Fibroblast of the aortic adventitia (primary cell): ENCODE results near the genes CHGA and UNC79.

DNA sequence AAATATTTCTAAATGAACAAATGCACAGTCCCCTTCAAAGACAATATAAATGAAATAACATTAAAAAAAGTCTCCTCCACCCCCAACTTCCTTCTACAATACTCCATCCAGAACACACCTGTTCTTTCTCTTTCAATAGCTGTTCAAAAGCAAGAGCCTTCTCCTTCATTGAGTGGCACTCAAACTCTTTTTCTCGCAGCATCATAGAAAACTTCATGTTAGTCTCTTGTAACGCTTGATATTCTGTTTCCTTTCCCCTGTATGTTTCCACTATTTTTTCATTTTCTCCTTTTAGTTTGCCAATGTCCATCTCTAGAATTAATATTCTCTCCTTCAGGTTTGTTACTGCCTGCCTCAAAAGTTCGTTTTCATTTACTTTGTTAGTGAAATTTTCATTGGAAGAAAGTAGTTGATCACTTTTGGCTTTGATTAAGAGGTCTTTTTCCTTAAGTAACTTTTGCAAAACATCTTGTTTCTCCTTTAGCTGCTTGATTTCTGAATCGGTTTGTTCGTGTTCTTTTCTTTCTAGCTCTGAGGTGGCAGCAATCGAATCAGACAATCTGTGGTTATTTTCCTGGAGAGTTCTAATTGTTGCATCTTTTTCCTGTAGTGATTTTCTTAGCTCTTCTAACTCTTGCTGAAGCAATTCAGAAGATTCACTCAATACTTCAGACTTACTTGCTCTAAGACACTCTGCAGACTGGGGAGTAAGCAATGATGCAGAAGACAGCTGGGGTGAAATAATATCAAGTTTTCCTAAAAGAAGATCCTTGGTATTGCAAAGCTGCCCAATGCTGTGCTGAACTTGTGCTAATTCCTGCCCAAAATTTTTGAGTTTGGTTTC lies 36.3 kb downstream of the TRIP11 start:
- CAGE, long polyA plus RNA = no peak

GRCh38 chr14:92490142-92490907 lies 23.3 kb upstream of the RIN3 start:
- CAGE, long polyA plus RNA = no peak

DNA sequence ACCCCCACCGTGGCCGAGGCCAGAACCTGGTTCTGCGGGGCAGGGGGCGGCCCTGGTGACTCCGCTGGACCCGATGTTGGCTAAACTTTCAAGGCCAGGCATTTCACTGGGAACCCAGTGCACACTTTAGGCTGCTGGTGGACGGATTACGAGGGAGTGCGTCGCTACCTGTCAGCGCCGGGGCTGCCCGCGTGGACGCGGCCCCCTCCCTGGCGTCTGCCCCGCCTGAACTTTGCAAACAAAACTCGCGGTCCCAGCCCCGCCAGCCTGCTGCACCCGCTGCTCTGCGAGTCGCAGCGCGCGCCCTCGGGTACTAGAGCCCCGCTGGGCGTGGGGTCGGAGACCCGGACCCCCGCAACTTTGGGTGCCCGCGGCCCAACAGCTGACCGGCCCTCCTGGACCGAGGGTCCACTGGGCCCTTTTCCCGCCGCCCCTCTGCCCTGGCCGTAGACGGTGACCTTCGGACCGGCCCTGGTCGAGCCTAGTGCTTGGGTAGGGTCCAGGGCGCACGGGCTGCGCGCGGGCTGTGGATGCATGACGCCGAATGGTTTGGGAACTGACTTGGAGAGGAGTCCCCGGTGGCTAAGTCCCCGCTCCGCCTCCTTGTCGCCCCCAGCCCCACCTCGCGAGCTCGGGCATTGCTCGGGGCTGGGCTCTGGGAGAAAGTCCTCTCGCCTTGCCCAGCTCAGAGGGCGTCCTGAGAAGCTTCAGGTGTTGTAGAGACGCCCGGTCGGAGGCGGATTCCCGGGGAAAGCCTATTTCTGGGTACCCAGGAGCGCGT lies 714 bp downstream of the RIN3 start:
- CAGE, long polyA plus RNA = no peak

DNA sequence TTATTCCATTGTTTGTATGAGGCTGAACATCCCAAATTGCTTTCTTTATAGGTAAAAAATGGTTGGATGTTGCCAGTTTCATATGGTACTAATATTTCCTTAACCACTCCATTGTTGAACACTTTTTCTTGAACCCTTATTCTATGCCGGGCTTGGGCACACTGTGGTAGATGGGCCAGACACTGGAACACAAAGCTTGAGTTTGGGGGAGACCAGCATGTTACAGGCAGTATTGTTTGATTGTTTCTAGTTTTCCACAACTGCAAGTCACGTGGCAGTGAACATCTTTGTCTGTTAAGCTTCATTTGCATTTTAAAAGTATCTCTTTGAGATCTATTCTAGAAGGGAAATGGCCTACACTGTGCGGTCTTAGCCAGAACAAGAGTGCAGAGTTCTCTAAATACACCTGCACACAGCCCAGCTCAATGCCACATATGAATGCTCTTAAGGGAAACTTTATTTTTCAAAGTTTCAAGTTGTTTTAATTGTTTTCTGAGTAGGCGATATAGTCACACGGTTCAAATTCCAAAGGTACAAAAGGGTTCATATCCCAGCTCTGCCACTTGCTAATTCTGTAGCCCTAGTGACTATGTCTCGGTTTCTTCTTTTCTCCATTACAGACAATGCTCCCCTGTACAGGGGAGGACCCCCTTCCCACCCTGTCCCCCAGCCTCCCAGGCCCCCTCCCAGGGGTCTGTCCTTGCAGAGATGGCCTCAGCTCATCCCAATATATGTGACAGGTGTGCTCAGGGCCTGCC lies 24.9 kb downstream of the RIN3 start:
- CAGE, long polyA plus RNA = no peak

DNA sequence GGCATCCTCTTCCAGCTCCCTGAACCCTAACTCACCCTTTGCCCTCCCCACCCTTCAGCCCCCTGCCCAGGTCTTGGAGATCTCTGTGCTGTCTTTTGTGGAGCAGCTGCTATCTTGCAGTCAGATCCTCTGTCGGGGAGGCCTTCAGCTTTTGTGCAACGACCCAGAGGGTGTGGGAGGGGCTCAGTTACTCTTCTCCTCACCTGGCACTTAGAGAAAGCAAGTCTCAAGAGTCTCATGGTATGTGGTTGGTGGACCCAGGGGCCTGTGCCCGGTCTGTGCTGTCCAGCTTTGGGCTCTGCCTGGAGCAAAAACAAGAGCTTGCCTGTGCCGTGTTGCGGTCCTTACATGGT lies 89.7 kb downstream of the RIN3 start:
- CAGE, long polyA plus RNA = no peak

DNA sequence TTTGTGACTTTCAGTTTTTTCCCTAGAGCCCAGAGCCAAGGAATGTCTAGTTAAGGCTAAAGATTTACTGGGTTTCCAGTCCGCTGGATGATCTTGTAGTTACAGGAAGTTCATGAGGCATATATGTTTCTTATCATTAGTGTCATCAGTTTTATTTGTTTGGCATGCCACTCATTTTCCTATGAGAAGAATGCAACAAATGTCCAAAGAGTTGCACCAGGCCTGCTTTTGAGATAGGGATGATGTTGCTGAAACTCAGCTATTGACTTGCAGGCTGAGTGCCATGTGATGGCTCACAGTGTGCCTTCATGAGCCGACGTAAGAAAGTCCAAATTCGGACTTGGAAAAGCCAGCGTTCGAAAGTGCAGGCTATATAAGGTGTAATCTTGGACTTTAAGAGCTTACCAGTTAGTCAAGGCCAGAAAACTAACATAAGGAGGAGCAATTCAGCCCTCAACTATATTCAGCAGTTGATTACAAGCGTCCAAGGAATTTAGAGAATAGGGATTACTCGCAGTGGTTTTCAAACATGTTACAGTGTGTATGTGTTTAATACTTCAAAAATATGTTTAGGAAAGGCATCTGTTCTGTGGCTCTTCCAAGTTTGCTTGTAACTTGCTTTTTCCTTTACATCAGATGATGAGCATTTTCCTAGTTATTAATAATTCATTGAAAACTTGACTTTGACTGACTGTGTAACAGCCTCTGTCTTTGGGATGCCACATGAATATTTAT lies 101.3 kb downstream of the LGMN start:
- CAGE, long polyA plus RNA = no peak

- CAGE, long polyA plus RNA = no peak
Measured at GRCh38 chr14:92652898-92653041, 95.7 kb downstream of the LGMN start.

DNA sequence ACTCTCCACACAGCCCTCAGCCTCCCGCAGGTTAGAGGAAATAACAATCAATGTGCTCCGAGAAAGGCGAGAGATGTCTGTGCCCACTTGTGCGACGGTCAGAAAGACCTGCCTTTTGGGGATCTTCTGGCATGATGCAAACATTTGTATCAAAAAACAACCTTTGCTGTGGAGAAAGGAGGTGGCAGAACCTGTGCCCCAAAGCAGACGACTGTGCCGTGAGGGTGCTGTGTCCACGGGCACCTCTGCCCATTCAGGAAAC lies 41.8 kb downstream of the LGMN start:
- CAGE, long polyA plus RNA = no peak

DNA sequence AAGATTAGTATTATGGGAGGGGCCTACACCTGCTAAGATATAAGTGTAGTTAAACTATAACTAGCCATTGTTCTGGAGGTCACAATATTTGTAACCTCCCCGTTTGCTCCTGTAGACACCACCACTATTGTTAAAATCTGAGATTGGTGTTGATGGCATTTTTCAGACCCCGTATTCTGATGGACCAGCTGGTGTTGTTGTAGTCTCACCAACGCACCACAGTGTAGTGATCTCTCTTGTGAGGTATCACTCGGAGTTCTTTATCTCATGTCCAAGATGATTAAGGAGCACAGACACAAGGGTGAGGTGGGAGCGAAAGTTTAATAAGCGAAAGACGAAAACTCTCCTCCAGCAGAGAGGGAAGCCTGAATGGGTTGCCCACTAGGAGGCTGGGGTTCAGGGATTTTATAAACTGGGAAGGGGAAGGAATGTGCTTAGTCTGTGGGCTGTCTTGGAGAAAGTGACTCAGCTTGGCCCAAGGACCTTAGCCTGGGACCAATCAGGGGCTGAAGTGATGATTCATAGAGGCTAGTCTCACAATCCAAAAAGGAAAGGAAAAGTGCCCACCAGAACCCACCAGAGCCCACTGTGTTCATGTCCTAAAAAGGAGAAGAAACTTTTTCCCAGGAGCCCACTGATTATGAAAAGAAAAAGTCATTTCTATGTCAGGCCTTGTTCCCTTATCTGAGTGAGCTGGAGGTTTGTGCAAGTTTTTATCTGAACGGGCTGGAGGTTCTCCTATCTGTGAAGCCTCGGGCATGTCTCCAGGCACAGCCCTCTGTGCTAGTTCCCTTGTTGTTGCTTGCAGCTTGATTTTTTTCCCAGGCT lies 8.5 kb upstream of the GOLGA5 start:
- CAGE, long polyA plus RNA = no peak

DNA sequence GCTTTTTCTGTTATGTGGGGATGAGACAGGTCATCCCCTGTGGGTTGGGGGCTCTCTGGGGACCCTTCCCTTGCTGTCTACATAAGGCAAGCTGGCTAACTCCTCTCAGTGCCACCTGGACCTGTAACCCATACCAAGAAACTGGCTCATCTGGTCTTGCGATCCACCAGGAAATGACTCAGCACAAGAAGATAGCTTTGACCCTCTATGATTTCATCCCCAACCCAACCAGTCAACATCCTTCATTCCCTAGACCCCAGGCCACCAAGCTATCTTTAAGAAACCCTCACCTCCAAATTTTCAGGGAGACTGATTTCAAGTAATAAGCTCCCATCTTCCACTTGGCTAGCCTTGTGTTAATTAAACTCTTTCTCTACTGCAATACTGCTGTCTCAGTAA lies 7.9 kb upstream of the GOLGA5 start:
- CAGE, long polyA plus RNA = no peak

DNA sequence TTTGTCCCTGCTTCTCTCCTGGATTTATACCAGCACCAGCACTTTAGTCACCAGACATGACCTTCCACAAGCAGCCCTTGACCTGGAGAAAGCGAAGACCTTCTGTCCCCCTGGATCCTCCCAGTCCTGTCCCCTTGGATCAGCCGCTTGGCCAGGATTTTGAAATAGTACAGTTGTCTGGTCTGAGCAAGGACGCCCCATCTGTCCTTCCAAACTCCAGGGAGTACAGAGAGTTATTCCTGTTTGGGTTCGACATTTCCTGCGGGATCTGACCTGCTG lies 45.1 kb upstream of the CHGA start:
- CAGE, long polyA plus RNA = no peak

GRCh38 chr14:92922796-92923832 lies at the start of gene CHGA:
Gene CHGA (plus strand): TSS chr14:92923150.
- CAGE, long polyA plus RNA = no peak

- CAGE, long polyA plus RNA = no peak
Measured at GRCh38 chr14:93008282-93008773, 85.4 kb downstream of the CHGA start.

DNA sequence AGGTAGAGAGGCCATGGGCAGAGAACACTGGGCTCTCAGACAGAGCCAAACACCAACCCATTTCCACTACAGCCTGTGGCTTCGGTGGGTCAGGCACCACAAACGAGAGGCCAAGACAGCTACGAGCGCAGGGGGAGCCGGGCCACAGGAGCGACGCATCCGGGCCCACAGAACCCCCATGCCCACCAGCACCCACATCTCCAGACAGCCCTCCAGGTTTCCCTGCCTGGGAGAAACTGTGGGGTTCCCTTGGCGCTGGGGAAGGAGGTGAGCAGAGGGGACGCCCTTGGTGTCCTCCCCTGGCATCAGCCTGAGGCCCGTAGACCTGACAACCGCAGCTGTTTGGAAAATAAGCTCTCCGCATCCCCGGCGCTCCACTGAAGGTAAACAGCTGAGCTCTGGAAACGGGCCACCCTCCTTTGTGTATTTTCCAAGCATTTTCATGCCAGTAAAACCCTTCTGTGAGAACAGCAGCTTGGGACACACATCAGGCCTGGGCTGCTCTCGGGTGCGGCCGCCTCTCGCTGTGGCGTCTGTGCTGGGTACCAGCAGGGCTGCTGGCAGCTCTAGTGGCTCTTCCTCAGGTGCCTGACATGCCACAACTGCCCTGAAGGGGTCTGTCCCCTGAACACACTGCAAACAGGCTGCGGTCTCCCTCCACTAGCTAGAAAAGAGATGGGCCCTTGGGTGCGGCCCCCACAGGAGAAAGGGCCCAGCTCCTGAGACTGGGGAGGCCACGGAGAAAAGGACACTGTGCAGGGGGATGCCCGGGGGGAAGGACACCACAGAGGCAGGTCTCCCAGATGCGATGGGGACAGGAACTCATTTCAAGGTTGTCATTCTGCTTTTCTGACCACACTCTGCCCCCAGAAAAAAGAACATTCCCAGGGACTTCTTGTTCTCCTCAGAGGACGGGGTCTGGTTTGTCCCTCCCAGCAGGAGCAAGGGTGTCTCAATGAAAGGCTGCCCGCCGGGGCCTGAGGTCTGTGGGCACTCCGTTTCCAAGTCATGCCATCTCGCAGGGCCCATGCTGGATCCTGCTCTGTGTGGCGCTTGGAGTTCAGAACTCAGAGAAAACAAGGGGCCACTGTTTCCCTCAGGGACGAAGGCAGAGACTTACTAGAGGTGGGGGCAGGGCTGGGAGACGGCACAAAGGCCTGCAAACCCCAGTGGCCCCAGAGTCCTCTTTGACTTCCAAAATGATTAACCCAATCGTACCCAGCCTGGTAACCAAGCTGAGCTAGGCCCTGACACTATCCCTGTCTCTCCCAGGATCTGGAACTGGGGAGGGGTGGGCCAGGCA lies 96.2 kb downstream of the ITPK1 start:
- CAGE, long polyA plus RNA = no peak

DNA sequence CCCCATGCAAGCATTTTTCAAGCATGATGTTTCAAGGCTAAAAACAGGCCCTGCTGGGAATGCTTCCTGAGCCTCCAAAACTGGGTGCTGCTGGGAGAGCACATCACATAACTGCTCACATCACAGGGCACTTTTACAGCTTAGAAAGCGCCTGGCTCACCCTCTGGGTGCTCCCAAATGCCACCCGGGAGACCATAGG lies 58.9 kb downstream of the ITPK1 start:
- CAGE, long polyA plus RNA = no peak

DNA sequence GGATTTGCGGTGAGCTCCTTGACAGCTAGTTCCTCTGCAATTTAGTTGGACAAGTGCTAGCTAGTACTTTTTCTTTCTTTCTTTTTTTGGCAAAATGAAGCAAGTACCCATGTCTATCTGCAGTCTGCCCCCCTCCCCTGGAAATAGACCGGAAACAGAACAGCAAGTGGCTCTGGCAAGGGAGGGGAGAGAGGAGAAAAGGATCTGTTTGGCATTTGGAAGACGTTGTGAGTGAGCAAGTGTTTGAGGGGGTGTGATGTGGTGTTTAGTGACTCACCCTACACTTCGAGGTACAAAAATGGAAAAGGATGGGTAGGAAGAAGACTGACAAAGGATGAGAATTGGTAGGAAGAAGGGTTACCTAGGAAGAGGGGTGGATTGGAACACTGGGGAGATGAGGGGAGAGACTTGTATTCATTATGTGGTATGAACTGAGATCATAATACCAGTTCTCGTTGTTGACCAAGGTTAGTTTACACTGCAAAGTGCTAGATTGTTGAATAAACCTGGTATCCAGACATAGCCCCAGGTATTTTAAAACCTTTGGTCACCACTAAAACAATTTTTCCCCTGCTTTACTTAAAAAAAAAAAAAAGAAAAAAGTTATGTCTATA lies 936 bp downstream of the UBR7 start:
- CAGE, long polyA plus RNA = no peak

GRCh38 chr14:93239862-93240419 lies 32.9 kb downstream of the UBR7 start:
- CAGE, long polyA plus RNA = no peak

- CAGE, long polyA plus RNA = no peak
Measured at GRCh38 chr14:93430107-93431055, at the start of gene UNC79. Gene UNC79 (plus strand): TSS chr14:93430939.

- CAGE, long polyA plus RNA = no peak
Measured at GRCh38 chr14:93480855-93481416, 50.2 kb downstream of the UNC79 start.

- CAGE, long polyA plus RNA = no peak
Measured at GRCh38 chr14:93750687-93751250, 37.5 kb downstream of the PRIMA1 start.